Metastatic Lung Carcinoma in the Adrenal Gland (tissue), 1 donor: ENCODE measurements around a stretch of chr11.

DNA sequence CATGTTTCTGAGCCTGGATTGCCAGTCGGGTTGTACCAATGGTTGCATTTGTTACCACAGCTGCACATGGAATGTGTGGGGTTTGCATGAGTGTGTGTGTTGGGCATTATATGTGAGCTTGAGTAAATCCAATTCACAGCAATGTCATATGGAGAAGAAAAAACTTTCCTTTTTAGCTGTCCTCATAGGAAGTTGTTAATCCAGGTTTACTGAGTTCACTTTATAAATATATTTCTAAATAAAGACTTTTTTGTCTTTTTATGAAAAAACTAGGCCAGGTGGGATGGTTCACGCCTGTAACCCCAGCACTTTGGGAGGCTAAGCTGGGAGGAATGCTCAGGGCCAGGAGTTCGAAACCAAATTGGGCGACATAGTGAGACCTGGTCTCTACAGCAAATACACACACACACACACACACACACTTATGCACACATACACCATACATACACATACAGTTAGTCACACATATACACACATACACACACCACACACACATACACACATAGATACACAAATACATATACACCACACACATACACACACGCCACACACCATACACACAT is 57.4 kb downstream of the MICAL2 start:
- PRO-cap: no peak

DNA sequence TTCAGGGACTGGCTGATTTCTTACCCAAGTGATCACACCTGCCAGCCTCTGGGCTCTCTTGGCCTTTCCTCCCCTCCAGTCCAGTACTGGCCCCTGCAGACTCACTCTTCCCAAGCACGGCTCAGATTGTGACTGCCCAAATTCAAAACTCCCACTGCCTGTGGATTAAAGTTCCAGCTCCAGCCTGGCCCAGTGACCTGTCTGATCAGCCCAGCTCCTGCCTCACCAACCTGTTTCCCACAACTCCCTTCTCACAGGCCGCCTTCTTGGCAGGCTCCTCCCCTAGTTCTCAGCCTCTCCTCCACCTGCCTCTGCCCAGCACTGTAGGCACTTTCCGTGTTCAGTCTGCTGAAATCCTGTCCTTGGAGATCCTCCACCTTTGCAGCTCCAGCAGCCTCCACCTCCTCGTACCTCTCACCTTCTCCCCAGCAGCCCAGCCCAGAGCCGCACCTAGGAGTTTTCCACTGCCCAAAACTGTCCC is 68.6 kb downstream of the MICAL2 start:
- PRO-cap: no peak

GRCh38 chr11:12259730-12260784 is 117.3 kb upstream of the PARVA start:
- PRO-cap: no peak

GRCh38 chr11:12409992-12410800 is 32.8 kb downstream of the PARVA start:
- PRO-cap: no peak

DNA sequence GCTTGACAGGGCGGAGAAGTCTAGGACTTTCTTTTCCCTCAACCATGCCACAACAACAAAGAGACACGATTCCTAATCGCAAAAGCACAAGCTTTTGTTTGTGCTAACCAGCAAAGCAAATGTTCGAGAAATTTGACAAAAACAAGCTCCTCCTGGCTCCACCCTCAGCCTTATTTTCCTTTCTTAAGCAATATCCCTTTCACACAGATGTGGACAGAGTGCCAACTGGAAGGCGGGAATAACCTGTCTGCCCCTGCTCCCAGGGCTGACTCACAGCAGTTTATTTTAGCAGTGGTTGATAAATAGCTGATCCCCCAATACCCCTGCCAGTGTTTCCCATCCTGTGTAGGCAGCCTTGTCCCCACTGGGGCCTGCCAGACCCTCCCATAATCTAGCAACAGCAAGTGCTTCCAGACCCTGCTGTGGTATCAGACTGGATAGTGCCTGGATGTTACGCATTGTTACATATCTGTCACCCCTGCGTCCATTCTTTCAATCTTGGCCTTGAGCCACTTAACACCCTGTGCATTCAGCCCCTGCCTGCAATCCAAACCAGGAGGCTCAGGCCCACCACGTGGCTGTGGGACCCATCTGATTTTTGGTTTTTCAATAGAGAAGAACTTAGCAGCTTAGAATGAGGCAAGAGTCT is 53.6 kb downstream of the PARVA start:
- PRO-cap: no peak

DNA sequence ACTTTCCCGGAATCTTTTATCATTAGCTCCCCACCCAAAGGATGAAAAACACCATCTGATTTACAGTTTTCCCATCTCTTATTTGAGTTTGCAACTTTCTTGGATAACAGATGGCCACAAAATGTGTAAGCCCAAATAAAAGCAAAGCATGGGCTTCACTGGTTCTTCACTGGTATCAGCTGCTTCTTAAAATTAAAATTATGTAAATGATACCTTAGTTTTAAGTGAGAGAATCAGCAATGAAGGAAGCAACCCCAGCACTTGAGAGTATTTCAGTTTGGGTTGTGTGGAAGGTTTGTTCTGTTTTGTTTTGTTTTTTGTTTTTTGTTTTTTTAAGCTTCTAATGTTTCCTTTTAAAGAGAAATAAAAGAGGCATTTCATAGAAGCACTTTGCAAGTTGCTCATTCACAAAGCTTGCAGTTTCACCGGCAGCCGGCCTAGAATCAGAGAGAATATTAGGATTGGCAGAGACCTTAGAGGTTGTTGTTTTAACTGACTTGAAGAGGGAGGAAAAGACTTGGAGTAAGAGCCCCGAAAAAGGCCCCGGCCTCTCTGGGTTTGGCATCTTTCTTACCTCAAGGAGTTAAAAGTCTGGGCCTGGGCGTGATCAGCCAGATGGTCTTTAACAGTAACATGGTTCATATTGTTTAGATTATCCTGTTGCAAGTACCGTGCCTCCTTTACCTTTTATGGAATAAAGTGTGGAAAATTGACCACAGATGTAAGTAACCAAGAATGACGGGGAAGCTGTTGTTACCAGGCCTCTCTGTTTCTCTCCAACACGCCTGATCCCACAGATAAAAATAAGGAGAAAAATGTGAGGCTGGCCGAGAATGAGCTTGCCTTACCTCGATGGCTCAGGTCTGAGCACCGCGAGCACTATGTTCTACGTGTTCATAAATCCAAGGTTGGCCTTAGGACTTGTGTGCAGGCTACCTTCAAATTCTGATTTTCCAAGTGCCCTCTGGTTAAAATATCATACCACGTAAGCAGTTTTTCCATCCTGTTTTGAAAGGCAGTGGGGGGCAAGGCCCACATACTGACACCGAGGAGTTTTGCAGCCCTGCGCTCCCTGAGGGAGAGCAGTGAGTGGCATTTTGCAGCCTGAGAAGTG is 56.2 kb downstream of the PARVA start:
- PRO-cap: no peak

DNA sequence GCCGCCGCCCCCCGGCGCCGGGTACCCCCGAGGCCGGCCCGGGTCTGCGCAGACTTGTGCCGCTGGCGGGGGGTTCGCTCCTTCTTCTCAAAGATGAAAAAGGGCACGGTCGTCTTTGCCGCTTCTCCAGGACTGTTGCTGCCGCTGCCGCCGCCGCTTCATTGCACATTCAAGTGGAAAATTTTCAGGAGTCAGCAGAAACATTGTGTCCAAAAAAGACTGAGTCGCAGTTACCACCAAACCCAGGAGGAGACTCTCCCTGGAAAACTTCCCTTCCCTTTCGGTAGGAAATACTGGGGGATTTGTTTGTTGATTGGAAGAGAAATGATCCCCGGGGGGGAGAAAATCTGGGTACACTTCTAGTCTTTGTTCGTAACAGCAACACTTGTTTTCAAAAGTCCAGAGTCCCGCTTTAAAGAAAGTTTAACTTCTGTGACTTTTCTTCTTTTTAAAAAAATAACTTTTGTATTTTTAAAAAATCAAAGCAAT is 1.1 kb downstream of the TEAD1 start:
- PRO-cap: unidirectional peak, minus-strand start at position 163 of the sequence

- PRO-cap: no peak
These were observed 1.8 kb downstream of the TEAD1 start for GRCh38 chr11:12675768-12676746.

DNA sequence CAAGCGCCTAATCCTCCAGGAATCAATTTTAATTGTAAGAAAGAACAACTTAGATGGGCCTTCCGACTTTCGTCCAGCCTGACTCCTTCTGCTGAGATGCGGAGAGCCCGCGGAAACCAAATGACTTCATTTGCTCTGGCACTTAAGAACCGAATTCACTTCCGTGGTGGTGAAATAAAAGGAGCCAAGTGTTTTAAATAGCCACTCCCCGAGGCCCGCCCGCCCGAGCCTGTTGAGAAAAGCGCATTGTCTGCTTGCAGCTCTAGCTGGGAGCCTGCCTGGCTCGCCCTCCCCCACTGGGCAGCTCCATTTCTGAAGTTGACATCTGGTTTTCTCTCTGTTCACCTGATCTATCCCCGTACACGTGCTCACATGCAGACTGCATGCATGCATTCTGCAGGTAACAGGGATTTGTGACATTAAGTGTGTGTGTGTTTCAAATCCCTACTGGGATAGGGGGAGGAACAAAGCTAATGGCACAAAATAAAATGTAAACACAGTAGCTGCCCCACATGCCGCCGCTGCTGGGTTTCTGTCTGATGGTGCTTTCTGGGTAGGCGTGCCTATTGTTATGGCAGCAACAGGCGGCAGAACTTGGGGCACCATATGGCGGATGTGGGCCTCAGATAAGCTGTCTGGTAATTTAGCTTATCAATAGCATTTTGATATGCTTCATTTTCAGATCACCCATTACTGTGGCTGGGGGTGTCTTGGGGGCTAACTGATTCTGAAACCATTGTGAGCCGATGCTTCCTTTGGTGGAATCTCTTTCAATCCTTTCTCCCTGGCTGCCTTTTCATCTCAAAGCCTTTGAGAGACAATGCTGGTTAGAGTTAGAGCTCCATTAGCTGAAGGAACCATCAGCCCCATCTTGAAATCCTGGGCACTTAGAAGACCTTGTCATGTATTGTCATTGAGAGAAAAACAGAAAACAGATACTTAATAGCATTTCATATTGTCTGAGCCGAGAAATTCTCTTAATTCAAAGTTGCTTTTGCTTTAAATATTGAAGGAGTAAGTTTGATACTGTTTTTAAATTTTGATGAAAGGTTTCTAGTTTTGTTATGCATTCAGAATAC is 6.4 kb downstream of the TEAD1 start:
- PRO-cap: unidirectional peak, minus-strand start at position 151 of the sequence

DNA sequence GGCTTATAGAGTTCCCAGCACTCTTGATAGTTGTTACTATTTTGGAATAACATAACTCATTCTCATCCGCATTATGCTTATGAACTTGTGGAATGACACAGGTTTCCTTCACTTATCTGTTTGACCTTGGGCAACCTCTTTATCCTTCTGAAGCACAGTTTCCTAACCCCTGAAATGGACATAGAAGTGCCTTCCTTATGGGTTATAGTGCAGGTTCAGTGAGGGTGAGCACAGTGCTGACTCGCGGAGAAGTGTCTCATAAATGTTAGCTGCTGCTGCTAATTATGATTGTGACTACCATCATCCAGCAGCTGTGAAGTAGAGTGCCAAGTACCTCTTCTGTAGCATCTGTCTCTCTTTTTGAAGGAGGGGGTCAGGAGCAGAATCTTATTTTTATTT is 15.1 kb downstream of the TEAD1 start:
- PRO-cap: no peak

DNA sequence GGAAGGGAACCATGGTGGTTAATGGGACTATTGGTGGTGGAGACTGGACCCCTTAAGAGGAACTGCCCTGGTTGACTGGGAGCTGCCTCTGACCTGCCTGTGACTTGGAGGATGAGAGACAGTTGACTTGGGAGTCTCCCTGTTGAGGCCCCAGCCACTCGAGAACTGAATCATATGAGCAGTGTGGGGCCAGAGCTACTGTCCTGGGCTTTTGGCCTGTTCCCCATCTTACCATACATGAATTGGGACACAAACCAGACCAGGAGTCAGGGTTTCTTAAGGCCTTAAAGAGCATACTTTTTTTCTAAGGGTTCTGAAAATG is 92.8 kb downstream of the TEAD1 start:
- PRO-cap: no peak

DNA sequence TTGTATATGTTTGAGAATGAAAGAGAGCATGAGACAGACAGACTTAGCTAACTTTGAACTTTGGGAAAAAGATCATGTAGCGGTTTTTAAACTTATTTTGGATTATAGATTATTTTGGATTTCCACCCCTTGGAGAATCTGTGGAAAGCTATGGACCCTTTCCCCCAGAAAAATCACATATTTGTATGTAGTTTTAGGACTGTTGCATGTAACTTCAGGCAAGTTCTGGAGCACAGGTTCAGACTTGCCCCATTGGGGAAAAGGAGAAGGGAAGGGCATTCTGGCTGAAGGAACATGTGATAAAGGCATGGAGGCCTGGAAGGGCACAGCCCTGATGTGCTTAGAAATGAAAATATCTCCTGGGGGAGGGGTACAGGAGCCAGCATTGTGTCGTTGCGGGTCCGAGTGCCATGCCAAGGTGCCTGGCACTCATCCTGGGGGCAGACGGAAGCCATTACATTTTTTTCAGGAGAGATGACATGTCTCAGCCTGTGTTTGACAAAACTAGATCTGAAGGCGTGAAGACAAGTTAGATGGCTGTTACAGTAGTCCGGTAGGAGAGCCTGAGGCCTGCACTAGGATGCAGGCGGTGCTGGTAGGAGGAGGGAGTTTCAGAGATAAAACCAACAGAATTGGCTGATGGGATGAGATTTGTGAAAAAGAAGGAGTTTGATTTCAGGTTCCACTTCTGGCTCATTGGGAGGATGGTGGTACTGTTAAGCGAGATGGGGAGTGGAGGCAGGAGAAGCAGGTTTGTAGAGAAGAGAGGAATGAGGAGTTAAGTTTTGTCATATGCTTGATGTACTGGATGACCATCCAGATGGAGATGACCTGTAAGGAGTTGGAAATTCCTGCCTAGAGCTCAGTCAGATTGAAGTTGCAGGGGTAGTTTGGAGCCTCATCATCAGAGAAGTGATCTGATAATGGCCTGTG is 96.9 kb downstream of the TEAD1 start:
- PRO-cap: no peak

- PRO-cap: no peak
These were observed 154.3 kb upstream of the RASSF10 start for GRCh38 chr11:12854808-12855218.

DNA sequence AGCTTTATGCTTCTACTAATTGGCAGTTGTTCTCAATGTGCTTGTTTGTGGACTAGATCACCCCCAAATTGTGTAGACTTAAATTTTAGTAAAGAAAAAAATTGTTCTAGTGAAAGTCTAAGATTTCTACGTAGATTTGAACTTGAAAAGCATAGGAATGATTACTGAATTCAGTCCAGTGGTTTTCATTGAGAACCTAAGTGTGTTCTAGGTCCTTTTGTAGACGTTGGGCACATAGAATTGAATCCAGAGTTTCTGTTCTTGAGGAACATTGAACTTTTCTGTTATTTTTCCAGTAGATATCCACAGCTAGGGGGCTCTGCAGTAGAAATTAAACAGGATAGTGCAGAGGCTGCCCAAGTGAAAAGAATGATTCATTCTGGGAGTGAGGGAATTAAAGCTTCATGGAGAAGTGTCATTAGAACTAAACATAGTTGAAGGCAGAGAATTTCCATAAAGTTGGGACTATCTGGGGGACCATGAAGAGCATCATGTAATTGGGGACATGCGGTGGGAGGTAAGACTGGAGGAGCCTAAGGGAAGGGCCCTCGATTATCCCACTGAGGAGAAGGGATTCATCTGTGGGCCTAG is 140.5 kb upstream of the RASSF10 start:
- PRO-cap: no peak

DNA sequence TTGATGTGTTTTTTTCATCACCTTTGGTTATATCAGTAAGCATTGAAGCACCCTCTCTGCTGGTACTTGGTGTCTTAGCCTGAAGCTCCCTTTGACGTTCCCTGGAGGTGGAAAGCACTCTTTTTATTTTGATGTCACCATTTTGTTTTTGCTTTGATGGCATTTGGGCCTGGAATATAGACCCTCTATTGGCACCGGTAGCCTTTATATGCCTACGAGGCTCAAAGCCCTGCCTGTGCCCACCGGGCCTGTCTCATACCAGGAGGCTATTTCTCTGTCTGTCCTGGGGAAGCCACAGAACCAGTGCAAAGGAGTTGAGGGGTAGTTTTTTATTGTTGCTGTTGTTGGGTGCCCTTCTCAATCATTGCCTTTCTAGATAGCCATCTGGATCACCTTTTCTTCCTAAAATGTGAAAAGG is 130.8 kb upstream of the RASSF10 start:
- PRO-cap: no peak

- PRO-cap: no peak
These were observed 123.2 kb upstream of the RASSF10 start for GRCh38 chr11:12885621-12886540.

DNA sequence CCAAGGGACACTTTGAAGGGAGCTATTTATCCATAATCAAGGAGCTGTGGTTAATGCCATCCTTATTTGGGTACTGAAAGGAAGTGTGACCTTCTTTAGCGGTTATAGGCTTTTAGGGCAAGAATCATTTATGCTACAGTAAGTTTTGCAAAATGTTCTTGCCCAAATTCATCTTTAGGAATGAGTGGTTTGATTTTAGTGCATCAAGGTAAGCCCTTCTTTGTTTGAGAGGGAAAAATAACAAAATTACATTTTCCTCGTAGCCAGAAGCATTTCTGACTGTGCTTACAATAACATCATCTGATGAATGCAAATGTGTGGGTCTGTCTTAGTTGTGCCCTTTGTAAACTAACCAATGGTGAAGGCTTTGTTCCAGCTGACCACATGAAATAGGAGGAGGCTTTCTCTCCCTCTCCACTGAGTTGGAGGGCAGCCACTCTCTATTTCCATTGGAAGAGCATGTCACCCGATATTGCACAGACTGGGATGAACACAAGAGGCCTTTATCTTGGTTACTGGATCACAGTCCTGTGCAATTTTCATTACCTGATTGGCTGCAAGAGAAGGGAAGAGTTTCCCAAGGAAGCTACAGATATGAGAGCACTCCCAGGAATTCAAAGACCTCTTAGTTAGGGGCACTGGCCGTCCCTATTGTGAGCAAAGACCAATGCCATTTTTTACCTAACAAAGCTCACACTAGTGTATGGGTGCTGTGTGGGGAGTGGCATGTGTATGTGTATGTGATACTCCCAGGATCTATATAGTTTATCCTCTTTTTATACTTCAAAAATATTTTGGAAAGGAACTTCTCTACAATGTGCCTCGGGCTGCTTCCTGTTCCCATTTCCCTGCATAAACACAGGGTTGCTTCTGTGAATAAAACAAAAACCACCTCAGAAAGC is 126.2 kb downstream of the RASSF10 start:
- PRO-cap: no peak

DNA sequence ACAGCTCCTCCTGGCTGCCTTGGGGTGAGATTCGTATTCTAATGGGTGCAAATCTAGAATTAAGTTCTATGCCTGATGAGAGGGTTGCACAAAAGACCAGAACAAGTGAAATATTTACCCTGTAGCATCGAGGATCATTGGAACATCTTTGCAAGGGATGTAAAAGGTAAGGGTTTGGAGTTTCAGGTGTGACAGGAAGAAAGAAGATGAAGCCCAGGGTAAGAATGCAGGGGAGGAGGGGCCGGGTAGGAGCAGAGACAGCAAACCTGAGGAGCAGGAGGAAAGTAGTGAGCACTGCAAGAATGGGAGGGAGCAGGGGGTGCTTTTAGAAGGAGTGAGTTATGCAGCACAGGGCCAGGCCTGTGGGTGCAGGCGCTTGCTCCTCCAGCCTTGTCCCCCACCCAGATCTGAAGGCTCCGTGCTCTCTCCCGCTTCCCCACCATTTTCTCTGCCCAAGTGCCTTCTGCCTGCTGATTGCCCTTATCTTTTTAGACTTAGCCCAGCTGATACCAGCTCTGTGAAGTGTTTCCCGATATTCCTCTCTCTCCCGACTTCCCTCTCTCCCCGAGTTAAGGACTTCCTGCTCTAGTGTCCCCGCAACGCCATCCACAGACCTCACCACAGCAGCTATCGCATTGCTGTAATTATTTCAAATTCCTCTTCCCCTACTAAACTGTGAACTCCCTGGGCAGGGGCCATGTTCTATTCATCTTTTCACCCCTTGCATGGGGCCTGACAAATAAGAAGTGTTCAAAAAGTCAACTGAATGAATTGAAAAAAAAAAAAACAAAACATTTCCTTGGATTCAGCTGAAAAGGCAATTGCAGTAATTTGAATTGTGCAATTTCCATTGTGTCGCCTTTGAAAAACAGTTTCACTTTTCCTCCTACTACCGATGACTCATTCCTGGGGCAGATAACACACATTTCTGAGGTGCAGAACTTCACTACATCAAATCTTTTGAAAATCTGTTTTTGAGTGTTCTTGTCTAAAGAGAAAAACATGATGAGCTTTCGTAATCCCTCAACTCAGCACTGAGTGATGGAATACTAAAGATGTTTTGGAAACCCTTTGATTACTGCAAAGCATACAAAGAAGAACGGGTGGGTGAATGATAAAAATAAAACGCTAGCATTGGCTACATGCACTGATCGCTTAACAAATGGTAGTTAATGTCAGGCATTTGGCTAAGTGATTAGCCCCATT is 69.7 kb upstream of the BMAL1 start:
- PRO-cap: no peak

GRCh38 chr11:13354290-13354857 is 76.8 kb downstream of the BMAL1 start:
- PRO-cap: no peak

DNA sequence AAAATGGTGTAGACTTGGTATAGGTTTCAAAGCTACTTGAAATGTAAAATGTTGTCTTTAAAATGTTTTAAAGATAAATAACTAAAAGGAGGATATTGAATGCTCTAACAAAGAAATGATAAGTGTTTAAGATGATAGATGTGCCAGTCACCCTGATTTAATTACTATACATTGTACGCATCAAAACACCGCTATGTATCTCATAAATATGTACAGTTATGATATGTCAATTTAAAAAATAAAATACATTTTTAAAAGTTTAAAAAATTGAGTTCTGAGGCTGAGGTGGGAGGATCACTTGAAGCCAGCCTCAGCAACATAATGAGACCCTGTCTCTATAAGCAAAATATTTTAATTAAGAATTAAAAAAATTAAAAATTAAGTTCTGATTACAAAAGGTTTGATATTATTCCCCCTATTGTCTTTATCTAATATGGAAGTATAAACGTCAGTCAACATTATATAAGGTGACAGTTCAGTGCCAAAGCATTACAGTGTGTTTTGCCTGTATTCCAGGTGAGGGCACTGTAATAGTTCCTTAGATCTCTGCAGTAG is 32.8 kb downstream of the FAR1 start:
- PRO-cap: no peak